Measurements from ENCODE around the genes HSPA1A, ZBTB12, PPT2 and RNF5.

GRCh38 chr6:31637685-31638707 is 14.5 kb downstream of the BAG6 start:
- PRO-cap, 4 experiments: no peak in any of the 4 experiments
- RAMPAGE, long total RNA, 2 experiments: no peak in any of the 2 experiments
- RRBS: no CpG with 5 or more reads among the region's 10 CpGs

- PRO-cap, 4 experiments: no peak in any of the 4 experiments
- RAMPAGE, long total RNA, 2 experiments: no peak in any of the 2 experiments
- RRBS: no CpG with 5 or more reads among the region's 8 CpGs
These were observed 713 bp upstream of the LY6G5B start for GRCh38 chr6:31668925-31669601.

DNA sequence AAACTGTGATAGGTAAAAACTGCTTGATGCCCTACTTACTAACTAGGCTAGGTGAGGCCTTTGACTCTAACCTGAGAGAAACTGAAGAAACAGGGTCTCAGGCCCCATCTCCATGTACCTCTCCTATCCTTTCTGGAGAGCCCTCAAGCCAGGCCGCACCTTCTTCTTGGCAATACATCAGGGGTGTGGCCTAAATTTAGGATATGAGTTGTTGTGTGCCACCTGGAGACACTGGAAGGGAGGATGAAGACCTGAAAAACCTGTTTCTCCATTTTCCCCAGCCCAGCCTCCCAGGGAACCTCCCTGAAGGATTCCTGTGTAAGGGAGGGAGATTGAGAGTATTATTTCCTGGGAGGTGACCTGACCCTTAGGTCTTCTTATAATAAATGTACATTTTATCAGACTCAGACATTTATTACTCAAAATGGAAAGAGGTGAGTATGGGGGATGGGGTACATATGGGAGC is 3.1 kb downstream of the LY6G6D start:
- PRO-cap, 4 experiments: no peak in any of the 4 experiments
- RAMPAGE, long total RNA, 2 experiments: no peak in any of the 2 experiments
- RRBS: no CpG with 5 or more reads among the region's 1 CpG

DNA sequence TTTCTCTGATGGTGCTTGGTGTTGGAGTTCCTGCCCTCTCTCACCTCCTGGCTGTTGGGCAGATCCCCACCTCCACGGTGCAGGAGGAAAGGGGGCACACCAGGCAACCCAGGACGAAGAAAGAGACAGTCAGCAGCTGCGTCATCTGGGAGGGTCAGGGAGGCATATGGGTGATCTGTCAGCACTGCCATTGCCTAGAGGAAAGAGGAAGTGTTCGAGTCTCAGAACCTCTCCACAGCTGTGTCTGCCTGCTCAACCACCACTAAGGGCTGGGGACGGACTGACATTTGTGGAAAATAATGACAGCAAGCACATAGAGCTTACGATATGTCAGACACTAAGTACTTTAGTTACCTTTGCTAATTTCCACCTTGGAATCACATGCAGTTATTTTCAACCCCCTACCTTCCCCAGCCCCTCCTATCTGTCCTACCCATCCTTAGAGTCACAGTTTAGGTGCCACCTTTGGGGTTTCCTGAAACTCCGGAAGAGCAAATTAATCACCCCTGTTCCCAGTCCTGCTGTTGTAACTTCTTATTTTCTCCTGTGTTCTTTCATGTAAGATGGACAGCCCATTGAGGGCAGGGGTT is 1.5 kb downstream of the DDAH2 start:
- PRO-cap, 4 experiments: no peak in any of the 4 experiments
- RAMPAGE, long total RNA, 2 experiments: no peak in any of the 2 experiments
- RRBS: no CpG with 5 or more reads among the region's 7 CpGs

- PRO-cap, 4 experiments: no peak in any of the 4 experiments
- RAMPAGE, long total RNA, 2 experiments: no peak in any of the 2 experiments
- RRBS: no CpG with 5 or more reads among the region's 9 CpGs
These were observed 2.9 kb upstream of the DDAH2 start for GRCh38 chr6:31731847-31732645.

DNA sequence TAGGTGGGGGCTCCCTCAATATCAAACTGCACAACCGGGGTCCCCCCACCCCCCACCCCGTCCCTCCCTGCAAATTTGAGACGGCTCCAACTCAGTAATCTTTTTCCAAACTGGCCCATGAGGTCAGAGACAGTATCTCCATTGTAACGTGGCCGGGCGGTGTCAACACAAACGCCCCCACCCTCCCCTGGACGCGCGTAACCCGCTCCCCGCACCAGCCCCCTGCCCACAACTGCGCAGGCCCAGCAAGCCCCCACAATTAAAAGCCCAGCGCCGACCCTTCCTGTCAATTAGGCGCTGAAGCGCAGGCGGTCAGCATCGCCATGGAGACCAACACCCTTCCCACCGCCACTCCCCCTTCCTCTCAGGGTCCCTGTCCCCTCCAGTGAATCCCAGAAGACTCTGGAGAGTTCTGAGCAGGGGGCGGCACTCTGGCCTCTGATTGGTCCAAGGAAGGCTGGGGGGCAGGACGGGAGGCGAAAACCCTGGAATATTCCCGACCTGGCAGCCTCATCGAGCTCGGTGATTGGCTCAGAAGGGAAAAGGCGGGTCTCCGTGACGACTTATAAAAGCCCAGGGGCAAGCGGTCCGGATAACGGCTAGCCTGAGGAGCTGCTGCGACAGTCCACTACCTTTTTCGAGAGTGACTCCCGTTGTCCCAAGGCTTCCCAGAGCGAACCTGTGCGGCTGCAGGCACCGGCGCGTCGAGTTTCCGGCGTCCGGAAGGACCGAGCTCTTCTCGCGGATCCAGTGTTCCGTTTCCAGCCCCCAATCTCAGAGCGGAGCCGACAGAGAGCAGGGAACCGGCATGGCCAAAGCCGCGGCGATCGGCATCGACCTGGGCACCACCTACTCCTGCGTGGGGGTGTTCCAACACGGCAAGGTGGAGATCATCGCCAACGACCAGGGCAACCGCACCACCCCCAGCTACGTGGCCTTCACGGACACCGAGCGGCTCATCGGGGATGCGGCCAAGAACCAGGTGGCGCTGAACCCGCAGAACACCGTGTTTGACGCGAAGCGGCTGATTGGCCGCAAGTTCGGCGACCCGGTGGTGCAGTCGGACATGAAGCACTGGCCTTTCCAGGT is at the start of gene HSPA1A:
Gene HSPA1A, plus strand, starts transcription at position 595 of the 1,089 bp plus-strand sequence.
- PRO-cap, 4 experiments: peak in 4 of 4 experiments; most common plus-strand start position 595 of the sequence (in 4); most common minus-strand start position 404 of the sequence (in 4)
- RAMPAGE, long total RNA, 2 experiments: start-site peak on the plus strand in 1 of 2 experiments, centred at position 599 of the sequence, 421 reads per replicate
- RRBS: 2% methylated on average over 10 of the region's 78 CpGs

DNA sequence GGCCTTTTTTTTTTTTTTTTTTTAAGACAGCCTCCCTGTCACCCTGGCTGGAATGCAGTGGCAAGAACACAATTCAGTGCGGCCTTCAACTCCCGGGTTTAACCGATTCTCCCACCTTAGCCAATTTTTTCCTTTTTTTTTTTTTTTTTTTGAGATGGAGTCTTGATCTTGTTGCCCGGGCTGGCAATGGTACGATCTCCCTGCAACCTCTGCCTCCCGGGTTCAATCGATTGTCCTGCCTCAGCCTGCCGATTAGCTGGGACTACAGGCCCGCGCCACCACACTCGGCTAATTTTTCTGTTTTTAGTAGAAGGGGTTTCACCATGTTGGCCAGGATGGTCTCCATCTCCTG is 8.3 kb downstream of the HSPA1B start:
- PRO-cap, 4 experiments: no peak in any of the 4 experiments
- RAMPAGE, long total RNA, 2 experiments: no peak in any of the 2 experiments
- RRBS: 5% methylated on average over 2 of the region's 11 CpGs

DNA sequence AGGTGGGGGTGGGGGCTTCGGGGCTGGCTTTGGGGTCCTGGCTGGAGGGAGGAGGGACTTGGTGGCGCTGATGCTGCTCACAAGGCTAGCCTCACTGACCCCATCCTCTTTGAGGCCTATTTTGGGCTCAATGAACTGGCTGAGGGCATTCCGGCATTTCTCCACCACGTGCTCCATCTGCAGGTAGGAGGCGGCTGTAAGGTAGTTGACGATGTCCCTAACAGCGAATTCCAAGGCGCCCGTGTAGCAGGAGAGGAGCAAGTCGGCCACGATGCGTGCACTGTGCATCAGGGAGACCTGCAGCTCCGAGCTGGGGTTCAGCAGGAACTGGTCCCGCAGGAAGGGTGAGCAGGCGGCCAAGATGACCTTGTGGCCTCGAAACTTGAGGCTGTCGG is 1.1 kb downstream of the ZBTB12 start:
- PRO-cap, 4 experiments: no peak in any of the 4 experiments
- RAMPAGE, long total RNA, 2 experiments: no peak in any of the 2 experiments
- RRBS: no CpG with 5 or more reads among the region's 17 CpGs

- PRO-cap, 4 experiments: peak in 4 of 4 experiments; most common plus-strand start chr6:31901781 (in 1); most common minus-strand start chr6:31902073 (in 2)
- RAMPAGE, long total RNA, 2 experiments: no peak in any of the 2 experiments
- RRBS: 2% methylated on average over 12 of the region's 105 CpGs
These were observed at the start of gene ZBTB12 for GRCh38 chr6:31901385-31902397. Gene ZBTB12, minus strand, starts transcription at chr6:31902086.

GRCh38 chr6:31970932-31971607 is 868 bp downstream of the DXO start:
- PRO-cap, 4 experiments: peak in 2 of 4 experiments; most common plus-strand start chr6:31971157 (in 2); most common minus-strand start chr6:31971024 (in 2)
- RAMPAGE, long total RNA, 2 experiments: no peak in any of the 2 experiments
- RRBS: 49% methylated on average over 12 of the region's 31 CpGs

GRCh38 chr6:32045741-32046302 is 7.6 kb downstream of the CYP21A2 start:
- PRO-cap, 4 experiments: no peak in any of the 4 experiments
- RAMPAGE, long total RNA, 2 experiments: no peak in any of the 2 experiments
- RRBS: 60% methylated on average over 1 of the region's 17 CpGs

- PRO-cap, 4 experiments: peak in 4 of 4 experiments; most common plus-strand start chr6:32047304 (in 1); most common minus-strand start chr6:32047205 (in 4)
- RAMPAGE, long total RNA, 2 experiments: no peak in any of the 2 experiments
- RRBS: 18% methylated on average over 9 of the region's 31 CpGs
These were observed 8.5 kb downstream of the CYP21A2 start for GRCh38 chr6:32046303-32047508.

GRCh38 chr6:32086444-32087033 is 22.6 kb downstream of the TNXB start:
- PRO-cap, 4 experiments: peak in 1 of 4 experiments; most common plus-strand start chr6:32086925 (in 1)
- RAMPAGE, long total RNA, 2 experiments: no peak in any of the 2 experiments
- RRBS: no CpG with 5 or more reads among the region's 5 CpGs

DNA sequence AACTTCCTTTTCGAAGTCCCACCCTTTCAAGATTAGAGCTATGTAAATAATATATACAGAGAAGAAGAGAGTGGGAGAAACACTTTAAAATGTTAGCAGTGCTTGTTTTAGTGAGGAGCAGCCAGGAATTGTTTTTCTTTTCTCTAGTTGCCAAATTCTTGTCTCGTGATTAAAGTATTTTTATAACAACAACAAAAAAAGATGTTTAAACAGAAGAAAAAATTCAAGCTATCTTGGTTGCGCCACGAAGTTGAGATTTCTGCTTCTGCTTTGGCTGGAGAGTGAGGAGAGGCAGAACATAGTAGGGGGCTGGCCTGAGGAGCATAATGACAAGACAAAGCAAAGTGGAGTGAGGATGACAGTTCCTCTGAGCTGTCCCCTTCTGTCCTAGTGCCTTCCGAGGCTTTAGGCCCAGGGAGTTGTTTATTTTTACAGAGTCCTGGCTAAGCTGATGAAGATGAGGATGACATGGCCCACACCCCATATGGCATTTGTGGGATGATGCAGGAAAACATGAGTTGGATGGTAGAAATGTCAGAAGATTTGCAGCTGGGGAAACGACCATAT is 15.9 kb downstream of the TNXB start:
- PRO-cap, 4 experiments: peak in 2 of 4 experiments; most common plus-strand start position 294 of the sequence (in 1); most common minus-strand start position 145 of the sequence (in 1)
- RAMPAGE, long total RNA, 2 experiments: no peak in any of the 2 experiments
- RRBS: no CpG with 5 or more reads among the region's 6 CpGs

- PRO-cap, 4 experiments: peak in 4 of 4 experiments; most common plus-strand start chr6:32154076 (in 3); most common minus-strand start chr6:32153734 (in 2)
- RAMPAGE, long total RNA, 2 experiments: start-site peak on the plus strand in 1 of 2 experiments, at chr6:32154194-32154200 at its widest, 14 reads per replicate; start-site peak on the minus strand in 1 of 2 experiments, at chr6:32153759-32154087 at its widest, 9 reads per replicate
- RRBS: no CpG with 5 or more reads among the region's 35 CpGs
These were observed at the start of gene PPT2 for GRCh38 chr6:32153685-32154307. Gene PPT2, plus strand, starts transcription at chr6:32154141.

- PRO-cap, 4 experiments: no peak in any of the 4 experiments
- RAMPAGE, long total RNA, 2 experiments: no peak in any of the 2 experiments
- RRBS: 53% methylated on average over 4 of the region's 28 CpGs
These were observed 2.5 kb downstream of the EGFL8 start for GRCh38 chr6:32166807-32167296.

DNA sequence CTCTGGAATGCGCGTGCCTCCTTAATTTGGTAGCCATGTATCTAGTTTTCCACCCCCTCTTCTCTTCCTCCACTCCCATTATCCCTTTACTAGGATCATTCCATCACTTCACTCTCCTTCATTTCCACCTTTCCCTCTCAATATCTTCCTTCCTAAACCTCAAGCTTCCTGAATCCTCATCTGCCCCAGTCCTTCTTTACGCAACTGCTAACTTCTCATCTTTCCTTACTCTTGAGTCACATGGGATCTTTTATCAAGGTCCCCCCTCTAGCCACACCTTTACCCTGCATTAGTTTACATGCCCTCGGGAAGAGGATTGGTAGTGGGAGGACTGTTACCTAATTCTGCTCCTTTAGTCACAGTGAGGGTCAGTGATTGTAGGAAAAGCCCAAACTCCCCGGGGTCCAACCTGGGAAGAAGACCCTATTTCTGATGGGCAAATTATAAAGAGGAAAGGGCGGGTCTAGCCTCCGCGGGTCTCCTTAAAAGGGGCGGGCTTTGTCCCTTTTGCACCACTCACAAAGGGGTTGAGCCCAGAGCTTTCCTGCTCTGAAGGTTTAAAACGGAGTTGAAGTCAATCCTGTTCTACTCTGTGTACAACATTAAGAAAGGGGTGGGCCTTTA is 1.1 kb upstream of the AGPAT1 start:
- PRO-cap, 4 experiments: peak in 4 of 4 experiments; most common plus-strand start position 515 of the sequence (in 2); most common minus-strand start position 182 of the sequence (in 2)
- RAMPAGE, long total RNA, 2 experiments: start-site peak on the minus strand in 1 of 2 experiments, centred at position 193 of the sequence, 73 reads per replicate
- RRBS: no CpG with 5 or more reads among the region's 10 CpGs

GRCh38 chr6:32178342-32179137 is at the start of gene RNF5:
Gene RNF5, plus strand, starts transcription at chr6:32178405.
- PRO-cap, 4 experiments: peak in 4 of 4 experiments; most common plus-strand start chr6:32178405 (in 3)
- RAMPAGE, long total RNA, 2 experiments: start-site peak on the plus strand in 1 of 2 experiments, at chr6:32178395-32178648 at its widest, 15 to 68 reads per replicate
- RRBS: no CpG with 5 or more reads among the region's 32 CpGs

DNA sequence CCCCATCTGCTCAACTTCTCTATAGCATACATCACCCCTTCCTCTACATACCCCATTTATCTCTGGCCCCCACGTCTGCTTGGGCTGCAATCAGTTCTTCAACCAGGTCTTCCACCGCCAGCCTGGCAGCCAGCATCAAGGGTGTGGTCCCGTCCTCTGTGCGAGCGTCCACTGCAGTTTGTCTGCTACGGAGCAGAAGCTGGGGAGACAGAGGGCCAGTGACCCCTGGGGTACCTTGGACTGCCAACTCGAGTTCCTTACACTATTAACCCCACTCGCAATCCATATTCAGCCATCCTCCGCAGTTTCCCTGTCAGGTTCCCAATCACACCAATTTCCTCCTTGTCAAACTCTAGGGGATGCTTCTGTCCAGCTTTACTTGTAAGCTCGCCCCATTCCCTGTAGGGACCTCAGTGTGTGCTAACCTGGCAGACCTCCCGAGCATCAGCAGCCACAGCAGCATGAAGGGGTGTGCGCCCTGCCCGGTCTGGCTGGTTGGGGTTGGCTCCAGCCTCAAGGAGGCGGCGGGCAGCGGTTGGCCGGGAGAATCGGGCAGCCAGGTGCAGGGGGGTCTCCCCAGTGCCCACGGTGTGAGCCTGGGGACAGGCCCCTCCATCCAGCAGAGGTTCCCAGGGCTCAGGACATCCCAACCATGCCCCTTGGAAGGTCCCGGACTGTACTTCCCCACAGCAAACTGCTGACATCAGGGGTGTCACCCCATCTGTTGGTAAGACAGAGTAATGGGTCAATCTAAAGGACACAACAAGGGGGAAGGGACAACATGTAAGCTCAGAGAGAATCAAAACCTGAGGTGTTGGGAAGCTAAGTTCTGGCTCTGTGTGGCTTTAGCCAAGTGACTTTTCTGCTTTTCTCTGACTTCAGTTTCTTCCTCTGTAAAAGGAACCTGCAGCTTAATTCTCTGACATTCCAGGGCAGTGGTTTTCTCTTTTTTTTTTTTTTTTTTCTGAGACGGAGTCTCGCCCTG is 4.7 kb upstream of the GPSM3 start:
- PRO-cap, 4 experiments: peak in 2 of 4 experiments; most common plus-strand start position 135 of the sequence (in 1); most common minus-strand start position 173 of the sequence (in 2)
- RAMPAGE, long total RNA, 2 experiments: no peak in any of the 2 experiments
- RRBS: 30% methylated on average over 6 of the region's 22 CpGs

GRCh38 chr6:32244189-32244849 is 20.5 kb upstream of the NOTCH4 start:
- PRO-cap, 4 experiments: peak in 4 of 4 experiments; most common plus-strand start chr6:32244579 (in 4); most common minus-strand start chr6:32244362 (in 1)
- RAMPAGE, long total RNA, 2 experiments: no peak in any of the 2 experiments
- RRBS: no CpG with 5 or more reads among the region's 9 CpGs